ENCODE measurements around the genes UBA6 and MUC7.

- RAMPAGE, long total RNA = no peak
- RRBS = no CpG with 5 or more reads among the region's 31 CpGs
Observed at GRCh38 chr4:65998396-65999467, 328.4 kb upstream of the EPHA5 start.

- RAMPAGE, long total RNA = start-site peak on the minus strand at chr4:67701119-67701145, 555 and 600 reads in 2 replicates
- RRBS = 1% methylated on average over 25 of the region's 64 CpGs
Observed at GRCh38 chr4:67700348-67701486, at the start of gene UBA6. TSS of gene UBA6 (minus strand) at chr4:67701155.

DNA sequence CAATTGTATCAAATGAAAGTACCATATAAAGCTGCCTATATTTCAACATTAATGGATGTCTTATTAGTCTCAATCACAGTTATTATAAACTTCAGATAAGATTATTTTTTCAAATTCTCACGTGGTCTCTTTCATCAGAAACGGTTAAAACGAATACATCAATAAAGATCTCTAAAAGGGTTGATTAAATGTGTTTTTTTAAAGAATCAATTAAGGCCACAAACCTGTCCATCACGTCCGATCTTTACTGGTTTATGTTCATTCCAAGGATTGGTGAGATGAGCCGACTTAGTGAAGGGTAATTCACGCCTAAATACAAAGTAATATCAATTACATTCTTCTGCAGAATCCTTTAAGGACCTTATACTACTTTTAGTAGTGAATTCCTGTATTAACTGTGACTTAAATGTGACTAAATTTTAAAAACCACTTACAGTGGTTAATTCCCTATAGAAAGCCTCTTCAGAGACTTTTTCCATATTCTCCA, 25.9 kb downstream of the YTHDC1 start:
- RAMPAGE, long total RNA = no peak
- RRBS = no CpG with 5 or more reads among the region's 7 CpGs

DNA sequence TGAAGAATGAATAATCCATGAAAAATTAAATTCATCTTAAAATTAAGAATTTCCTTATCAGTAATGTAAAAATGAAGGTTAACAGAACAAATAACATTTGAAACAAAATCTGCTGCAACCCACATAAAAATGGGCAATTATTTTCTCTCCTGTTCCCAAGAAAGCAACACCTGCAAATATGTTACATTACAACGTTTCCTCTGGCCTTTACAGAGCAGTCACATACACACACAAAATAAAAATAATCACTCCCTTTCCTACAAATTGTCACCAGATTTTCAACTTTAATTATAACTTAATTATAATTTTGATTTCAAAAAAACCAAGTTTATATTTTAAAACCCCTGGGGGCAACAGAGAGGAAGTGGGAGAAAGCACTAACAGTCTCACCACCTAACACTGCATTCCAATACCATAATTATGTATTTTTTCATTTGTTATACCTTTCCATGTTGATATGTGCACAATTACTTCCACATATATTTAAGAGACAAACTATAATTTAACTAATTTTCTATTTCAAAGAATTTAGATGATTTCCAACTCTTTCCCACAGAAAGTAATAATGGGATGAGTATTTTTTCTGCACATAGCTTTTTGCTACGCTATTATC, 21.7 kb downstream of the YTHDC1 start:
- RAMPAGE, long total RNA = no peak
- RRBS = no CpG with 5 or more reads among the region's 2 CpGs

GRCh38 chr4:68346079-68346786, 3.7 kb downstream of the YTHDC1 start:
- RAMPAGE, long total RNA = no peak
- RRBS = no CpG with 5 or more reads among the region's 11 CpGs

DNA sequence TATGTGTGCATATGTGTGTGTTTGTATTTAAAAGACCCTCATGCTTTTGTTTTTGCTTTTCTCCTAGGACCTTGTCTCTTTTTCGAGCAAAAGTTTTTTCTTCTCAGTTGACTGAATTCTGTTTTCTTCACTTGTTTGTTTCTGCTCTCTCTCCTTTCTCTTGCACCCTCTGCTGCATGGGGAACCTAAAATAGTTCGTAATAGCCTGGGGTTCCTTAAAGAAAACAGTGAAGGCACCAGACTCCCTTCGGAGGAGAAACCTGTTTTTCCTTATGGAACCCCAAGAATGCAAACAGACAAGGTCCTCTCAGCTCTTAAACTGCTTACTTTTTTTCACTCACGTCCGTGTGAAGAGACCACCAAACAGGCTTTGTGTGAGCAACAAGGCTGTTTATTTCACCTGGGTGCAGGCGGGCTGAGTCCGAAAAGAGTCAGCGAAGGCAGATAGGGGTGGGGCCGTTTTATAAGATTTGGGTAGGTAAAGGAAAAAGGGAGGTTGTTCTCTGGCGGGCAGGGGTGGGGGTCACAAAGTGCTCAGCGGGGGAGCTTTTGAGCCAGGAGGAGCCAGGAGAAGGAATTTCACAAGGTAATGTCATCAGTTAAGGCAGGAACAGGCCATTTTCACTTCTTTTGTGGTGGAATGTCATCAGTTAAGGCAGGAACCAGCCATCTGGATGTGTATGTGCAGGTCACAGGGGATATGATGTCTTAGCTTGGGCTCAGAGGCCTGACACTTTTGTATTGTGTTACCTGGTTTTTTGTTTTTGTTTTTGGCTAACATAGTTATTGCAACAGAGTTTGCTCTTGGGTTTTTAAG, 40.2 kb upstream of the TMPRSS11E start:
- RAMPAGE, long total RNA = no peak
- RRBS = no CpG with 5 or more reads among the region's 11 CpGs

DNA sequence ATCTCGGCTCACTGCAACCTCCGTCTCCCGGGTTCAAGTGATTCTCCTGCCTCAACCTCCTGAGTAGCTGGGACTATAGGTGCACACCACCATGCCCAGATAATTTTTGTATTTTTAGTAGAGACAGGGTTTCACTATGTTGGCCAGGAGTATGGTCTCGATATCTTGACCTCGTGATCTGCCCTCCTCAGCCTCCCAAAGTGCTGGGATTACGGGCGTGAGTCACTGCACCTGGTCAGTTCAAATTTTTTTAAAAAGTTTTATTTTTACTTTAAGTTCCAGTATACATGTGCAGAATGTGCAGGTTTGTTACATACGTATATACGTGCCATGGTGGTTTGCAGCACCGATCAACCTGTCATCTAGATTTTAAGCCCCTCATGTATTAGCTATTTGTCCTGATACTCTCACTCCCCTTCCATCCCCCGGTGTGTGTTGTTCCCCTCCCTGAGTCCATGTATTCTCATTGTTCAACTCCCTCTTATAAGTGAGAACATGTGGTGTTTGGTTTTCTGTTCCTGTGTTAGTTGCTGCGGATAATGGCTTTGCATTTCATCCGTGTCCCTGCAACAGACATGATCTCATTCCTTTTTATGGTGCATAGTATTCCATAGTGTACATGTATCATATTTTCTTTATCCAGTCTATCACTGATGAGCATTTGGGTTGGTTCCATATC, 20.4 kb downstream of the UGT2B15 start:
- RAMPAGE, long total RNA = no peak
- RRBS = no CpG with 5 or more reads among the region's 13 CpGs

DNA sequence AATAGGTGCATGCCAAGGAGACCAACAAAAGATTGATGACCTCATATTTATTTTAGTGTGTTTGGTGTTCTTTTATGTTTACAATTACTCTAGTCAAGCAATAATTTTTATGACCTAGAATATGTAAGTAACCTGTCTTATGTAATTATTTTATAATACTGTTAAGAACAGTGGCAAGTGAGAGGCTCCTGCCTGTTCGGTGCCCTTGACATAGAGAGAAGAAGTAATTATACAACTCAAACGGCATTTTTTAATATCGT, 232 bp upstream of the UGT2B15 start:
- RAMPAGE, long total RNA = no peak
- RRBS = no CpG with 5 or more reads among the region's 3 CpGs

- RAMPAGE, long total RNA = no peak
- RRBS = no CpG with 5 or more reads among the region's 7 CpGs
Observed at GRCh38 chr4:69054531-69055213, 41.6 kb upstream of the UGT2B7 start.

DNA sequence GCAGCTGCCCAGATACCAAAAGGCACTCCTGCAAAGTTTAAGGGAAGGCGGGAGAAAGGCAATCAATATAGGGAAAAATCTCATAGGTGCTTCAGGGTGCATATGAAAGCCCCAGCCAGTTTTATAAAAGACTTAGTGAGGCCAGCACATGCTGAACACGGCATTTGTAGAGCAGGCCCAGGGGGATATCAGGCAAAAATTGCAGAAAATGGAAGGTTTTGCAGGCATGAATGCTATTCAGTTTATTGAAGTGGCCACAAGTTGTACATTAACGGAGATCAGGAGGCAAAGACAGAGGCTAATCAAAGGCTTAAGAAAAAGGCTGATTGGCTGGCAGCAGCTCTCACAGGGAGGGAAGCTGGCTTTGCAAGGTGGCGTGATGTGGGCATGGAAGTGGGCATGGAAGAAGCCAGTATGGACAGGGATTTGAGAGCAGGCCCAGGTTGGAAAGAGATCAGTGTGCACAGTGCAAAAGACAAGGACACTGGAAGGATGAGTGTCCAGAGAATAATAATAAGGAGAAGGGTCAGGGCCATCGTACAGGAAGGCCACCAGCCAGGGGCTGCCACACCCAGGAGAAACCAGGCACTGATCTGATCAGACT, 37.7 kb upstream of the UGT2B7 start:
- RAMPAGE, long total RNA = no peak
- RRBS = no CpG with 5 or more reads among the region's 5 CpGs

DNA sequence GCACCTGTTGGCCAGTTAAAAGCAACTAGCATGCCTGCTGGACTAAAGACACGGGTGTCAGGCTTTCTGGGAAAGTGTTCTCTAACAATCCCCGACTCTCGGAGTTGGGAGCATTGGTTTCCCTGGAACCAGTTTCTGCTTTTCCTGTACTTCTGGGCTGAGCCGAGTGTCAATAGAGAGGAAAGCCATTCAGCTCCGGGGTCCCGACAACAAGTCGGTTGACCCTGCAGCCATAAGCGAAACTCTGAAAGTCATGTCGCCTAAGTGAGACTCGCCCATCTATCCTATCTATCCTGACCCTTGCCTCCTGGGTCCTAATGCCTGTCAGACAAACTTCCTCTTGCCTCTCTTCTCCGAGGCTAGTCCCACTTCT, 34.5 kb downstream of the SULT1E1 start:
- RAMPAGE, long total RNA = no peak
- RRBS = no CpG with 5 or more reads among the region's 11 CpGs

DNA sequence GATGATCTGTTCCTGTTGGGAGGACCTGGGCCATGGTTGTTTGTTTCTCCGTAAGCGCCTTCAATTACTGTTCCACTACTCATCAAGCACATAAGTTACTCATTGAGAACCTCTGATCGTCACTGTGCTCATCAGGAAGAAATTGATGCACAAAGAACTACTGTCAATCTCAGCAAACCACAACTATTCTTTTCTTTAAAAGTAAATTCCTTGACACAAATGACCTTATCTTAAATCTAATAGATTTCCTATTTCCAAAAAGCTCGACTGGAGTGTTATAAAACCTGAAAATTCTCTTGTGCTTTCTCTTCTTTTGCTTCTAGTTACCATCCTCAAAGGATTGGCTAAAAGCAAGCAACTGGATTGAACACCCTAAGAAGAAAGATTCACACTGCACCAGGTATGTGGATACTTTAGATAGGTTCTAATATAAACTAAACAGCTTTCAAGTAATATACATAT, at the start of gene MUC7:
Gene MUC7 (plus strand): TSS at position 306 of the 462 bp plus-strand sequence.
- RAMPAGE, long total RNA = no peak
- RRBS = no CpG with 5 or more reads among the region's 4 CpGs

GRCh38 chr4:70716947-70717586, 4.7 kb upstream of the RUFY3 start:
- RAMPAGE, long total RNA = no peak
- RRBS = no CpG with 5 or more reads among the region's 3 CpGs

GRCh38 chr4:70927763-70928208, 25.6 kb downstream of the MOB1B start:
- RAMPAGE, long total RNA = no peak
- RRBS = no CpG with 5 or more reads among the region's 4 CpGs

- RAMPAGE, long total RNA = no peak
- RRBS = no CpG with 5 or more reads among the region's 7 CpGs
Observed at GRCh38 chr4:70995870-70996496, 2.5 kb downstream of the DCK start.

DNA sequence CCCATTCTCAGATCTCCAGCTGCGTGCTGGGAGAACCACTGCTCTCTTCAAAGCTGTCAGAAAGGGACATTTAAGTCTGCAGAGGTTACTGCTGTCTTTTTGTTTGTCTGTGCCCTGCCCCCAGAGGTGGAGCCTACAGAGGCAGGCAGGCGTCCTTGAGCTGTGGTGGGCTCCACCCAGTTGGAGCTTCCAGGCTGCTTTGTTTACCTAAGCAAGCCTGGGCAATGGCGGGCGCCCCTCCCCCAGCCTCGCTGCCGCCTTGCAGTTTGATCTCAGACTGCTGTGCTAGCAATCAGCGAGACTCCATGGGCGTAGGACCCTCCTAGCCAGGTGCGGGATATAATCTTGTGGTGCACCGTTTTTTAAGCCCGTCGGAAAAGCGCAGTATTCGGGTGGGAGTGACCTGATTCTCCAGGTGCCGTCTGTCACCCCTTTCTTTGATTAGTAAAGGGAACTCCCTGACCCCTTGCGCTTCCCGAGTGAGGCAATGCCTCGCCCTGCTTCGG, 65.8 kb downstream of the DCK start:
- RAMPAGE, long total RNA = no peak
- RRBS = no CpG with 5 or more reads among the region's 19 CpGs

GRCh38 chr4:71059688-71060103, 66.2 kb downstream of the DCK start:
- RAMPAGE, long total RNA = no peak
- RRBS = no CpG with 5 or more reads among the region's 11 CpGs

DNA sequence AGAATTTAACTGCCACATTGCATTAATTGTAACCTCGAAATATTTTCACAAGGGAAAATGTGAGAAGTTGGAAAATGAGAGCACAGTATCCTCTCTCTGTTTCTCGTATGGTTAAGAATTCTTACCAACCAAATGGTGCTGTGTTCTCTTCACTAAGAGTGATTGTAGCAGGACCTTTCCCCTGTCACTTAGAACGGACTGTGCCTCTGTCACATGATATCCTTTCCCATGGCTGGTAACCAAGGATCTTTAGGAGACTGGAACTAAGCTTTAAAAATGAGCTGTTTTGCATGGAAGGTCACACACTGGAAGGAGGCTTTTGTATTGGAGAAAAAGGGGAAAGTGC, 296.6 kb downstream of the GC start:
- RAMPAGE, long total RNA = no peak
- RRBS = no CpG with 5 or more reads among the region's 3 CpGs

DNA sequence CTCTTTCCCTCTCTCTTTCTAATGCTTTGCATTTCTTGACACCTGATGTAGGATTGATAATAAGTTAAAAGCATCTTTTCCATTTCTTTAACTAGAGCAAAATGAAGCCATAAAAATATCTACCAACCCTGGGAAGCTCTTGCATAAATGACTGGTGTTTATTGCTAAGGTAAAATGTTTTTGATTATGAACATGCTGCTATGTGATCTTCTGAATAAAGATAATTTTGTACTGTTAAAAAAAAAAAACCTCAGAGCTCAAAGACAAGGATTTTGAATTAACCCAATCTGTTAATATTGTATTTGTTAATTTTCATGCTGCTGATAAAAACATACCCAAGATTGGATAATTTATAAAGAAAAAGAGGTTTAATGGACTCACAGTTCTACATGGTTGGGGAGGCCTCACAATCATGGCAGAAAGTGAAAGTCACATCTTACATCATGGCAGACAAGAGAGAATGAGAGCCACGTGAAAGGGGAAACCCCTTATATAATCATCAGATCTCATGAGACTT, 161.4 kb downstream of the GC start:
- RAMPAGE, long total RNA = no peak
- RRBS = no CpG with 5 or more reads among the region's 1 CpG

DNA sequence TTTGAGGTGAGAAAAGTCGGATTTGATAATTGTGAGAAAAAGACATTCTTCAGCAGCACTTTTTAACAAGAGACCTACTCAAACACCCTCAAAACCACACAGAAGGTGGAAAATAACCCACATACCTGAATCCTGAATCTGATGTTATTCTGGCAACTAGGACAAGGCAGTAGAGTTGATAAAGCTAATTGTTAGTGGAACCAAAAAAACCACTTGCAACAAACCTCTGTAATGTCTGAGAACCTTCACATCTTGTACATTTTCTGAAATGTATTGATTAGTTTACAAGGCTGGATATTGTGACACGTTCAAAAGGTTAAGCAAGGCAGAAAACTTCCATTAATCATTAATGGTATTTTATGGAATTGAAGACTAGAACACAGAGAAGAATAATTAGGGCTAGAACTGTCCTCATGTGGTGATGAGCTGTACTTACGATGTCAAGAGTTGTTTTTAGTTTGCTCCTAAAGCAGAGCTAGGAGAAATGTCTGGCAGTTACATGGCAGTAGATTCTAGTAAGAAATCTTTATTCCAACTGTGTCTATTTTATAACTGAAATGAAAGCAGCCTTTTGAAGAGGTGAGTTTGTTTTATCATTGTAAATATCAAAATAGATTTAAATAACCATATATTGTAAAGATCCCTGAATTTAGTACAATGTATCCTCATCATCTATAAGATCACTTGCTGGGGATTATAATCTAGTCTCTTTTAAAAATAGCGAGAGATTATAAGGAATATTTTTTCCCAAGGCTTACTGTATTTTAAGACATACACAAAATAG, 12.2 kb downstream of the GC start:
- RAMPAGE, long total RNA = no peak
- RRBS = no CpG with 5 or more reads among the region's 4 CpGs

All from kidney epithelial cell (primary cell).